Mesenchymal stem cell of Wharton's jelly (primary cell): Measurements from ENCODE around the genes FEZF1 and SLC13A1.

- CAGE, long polyA plus RNA, result no peak
These were observed 239.9 kb upstream of the KCND2 start for GRCh38 chr7:120033122-120033427.

DNA sequence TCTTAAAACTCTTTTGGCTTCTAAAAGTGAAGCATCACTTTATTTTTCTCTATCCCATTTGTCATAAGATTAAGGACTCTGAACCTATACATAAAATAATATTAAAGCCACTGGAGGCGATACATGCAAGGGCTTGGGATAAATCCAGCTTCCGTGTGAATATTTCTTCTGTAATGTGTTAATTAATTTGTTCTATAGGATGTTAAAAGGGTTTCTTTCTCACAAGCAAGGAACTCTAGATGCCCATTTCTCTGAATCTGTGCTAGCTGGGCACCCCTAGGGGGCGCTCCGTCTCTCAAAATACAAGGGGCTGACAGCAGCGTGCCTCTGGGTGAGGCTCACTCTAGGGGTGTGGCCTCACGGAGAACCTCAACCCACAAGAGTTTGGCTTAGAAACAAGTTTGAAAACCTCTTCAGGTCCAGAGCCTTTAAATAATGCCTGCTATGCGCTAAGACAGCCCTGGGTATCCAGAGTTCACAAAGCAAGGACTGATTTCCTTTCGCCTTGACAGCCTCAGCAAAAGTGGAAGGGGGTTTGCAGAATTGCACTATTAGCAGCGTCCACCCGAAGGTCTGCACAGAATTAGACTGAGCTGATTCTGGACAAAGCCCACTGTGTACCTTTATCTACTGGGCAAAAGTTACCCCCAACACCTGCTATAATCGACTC, 875 bp upstream of the CPED1 start:
- CAGE, long polyA plus RNA, result no peak

DNA sequence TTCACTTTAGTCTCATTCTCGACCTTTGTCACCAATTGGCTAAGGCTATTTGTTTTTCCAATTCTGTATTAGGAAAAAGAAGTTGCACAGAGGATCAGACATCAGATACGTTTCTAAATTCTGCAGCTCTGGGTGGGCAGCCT, 230 bp upstream of the CPED1 start:
- CAGE, long polyA plus RNA, result no peak

GRCh38 chr7:120990211-120990446, 1.6 kb downstream of the CPED1 start:
- CAGE, long polyA plus RNA, result no peak

DNA sequence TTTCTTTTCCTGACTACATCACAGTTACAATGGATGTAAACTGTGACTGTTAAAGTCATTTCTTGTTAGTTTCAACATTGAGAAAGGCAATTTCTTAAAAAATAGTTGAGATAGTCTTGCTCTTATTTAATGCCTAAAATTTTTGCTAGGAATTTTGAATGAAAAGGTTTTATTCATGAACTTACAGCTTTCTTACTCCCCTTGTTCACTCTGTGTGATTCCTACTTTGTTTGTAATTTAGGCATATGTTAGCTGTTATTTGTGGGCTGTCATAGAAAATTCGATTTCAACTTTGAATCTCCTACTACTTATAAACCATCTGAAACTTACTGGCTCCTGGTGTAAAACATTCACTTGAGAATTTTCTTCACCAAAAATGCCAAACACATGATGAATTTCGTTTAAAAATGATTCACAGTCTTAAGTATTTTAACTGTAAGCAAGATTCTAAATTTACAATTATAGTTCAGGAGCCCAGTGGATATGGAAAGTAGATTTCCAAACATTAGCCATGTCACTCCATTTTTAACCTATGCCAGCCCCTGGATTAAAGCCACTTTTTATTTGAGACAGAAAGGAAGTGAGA, 3.0 kb downstream of the CPED1 start:
- CAGE, long polyA plus RNA, result no peak

- CAGE, long polyA plus RNA, result no peak
These were observed 68.7 kb upstream of the WNT16 start for GRCh38 chr7:121259987-121260672.

GRCh38 chr7:121394252-121395258, 1.6 kb downstream of the FAM3C start:
- CAGE, long polyA plus RNA, result no peak

DNA sequence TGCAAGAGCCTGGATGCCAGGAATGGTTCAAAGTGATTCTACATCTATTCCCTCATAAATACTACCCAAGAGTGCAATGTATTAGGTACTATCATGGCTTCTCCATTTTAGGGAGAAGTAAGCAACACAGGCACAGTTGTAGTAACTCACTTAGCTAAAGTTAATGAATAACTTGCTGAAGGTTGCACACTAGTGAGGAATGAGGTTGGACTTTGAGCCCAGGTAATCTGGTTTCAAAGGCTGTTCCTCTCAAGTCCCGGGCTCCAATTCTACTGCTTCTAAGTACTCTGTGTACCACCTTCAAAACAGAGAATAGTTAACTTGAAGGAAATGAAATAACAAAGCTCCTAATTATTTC, 158.4 kb upstream of the PTPRZ1 start:
- CAGE, long polyA plus RNA, result no peak

DNA sequence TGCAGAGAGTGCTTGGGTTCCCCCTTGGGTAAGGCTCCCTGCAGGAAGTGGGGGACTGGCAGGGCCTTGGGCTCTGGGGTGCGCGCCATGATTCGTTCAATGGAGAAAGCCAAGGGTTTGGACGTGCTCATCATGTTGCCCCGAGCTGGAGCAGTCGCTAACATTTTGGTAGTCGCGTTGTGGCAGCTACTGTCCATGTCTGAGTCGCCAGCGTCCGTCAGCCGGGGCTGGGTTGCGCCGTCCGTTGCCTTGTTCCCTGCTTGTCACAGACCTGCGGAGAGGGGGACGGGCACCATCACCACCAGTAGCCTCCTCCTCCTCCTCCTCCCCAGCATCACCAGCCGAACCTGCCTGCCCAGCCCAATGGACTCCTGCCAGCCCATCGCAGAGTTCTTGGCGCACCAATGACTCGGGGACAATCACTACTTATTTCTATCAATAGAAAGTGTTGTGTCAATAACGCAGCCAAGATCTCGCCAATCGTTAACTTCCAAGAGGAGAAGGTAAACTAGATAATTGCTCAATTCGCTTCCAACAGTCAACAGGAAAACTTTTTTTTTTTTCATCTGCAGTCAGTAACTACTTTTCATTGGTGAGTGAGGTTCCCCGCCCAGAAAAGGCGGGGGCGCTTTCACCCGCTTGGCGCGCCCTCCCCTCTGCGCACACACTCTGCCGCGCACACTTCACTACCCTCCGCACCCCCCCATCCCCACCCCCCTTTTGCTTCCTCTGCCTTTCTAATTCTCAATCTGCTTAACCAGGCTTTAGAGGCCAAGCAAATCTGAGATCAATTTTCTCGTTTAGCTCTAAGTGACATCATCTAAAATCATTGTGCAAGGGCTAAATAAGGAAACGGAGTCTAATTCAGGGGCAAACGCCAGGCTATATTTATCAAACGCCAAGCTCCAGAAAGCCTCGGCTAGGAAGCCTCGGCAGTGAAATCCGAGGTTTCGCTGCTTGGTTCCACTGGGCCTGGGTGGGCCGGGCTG, at the start of gene FEZF1:
FEZF1 (minus strand) TSS at position 510 of the 989 bp plus-strand sequence.
- CAGE, long polyA plus RNA, result no peak

GRCh38 chr7:122307154-122307531, 2.6 kb upstream of the FEZF1 start:
- CAGE, long polyA plus RNA, result no peak

DNA sequence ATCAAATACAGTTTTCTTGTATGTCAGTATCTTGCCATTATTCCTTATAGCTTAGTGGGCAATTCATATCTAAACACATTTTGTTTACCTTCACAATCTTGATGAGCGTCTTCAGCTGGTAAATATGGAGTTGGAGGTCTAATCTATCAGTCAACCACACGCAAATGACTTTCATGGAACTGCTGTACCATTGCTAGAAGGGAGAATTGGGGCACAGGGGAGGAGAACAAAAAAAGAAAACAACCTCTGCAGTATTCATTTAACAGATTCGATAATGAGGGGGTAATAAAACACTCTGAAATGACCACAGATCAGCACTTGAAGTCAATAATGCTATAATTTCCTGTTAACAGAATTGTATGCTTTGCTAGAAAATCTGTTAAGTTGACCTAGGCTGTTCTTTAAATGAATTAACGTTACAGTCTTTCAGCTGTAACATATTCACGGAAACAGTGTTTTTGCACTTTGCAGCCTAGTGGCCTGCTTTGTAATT, 20.9 kb upstream of the FEZF1 start:
- CAGE, long polyA plus RNA, result no peak

- CAGE, long polyA plus RNA, result no peak
These were observed 83.8 kb downstream of the CADPS2 start for GRCh38 chr7:122802294-122802996.

- CAGE, long polyA plus RNA, result no peak
These were observed 29.7 kb downstream of the CADPS2 start for GRCh38 chr7:122856285-122857159.

DNA sequence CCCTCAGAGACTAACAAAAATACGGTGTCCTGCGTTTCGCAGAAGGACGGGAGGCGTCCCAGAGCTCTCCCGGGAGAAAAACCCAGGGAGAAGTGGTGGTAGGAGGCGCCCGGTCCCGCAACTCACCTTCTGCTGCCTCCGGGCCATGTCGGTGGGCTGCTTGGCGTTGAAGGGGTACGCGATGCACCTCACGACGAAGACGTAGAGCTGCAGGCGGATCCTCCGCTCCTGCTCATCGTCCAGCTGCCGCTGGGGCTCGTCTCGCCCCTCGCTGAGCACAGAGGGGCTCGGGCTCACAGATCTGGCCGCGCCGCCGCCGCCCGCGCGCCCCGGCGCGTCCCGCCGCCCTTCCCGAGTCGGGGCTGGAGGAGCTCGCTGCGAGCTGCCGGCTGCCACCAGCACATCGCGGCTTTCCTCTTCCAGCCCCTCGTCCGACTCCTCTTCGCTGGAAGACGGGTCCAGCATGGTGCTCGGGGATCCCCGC, 345 bp downstream of the CADPS2 start:
- CAGE, long polyA plus RNA, result no peak

GRCh38 chr7:123199628-123200221, at the start of gene SLC13A1:
Gene SLC13A1, minus strand, starts transcription at chr7:123199969.
- CAGE, long polyA plus RNA, result no peak

GRCh38 chr7:123609135-123609830, 7.7 kb downstream of the ASB15 start:
- CAGE, long polyA plus RNA, result no peak

DNA sequence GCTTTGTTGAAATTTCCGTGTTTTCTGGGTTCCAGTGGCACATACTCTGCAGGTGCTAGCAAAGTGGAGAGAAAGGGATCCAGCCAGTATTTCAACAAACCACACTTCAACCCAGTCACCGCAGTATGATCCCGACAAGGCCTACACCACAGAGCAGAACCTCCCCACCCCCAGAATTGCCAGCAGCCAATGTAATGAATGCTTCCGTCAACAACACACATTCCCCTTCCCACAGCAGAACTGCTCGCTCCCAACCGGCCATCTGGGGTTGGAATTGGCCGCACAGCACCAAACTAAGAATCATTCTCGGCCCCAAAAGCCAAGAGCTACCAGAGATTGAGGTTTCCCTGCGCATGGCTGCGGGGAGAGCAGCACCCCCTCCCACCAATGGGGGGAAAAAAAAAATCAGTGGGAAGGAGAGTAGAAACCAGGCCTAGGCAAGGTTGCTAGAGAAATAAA, 1.2 kb downstream of the WASL start:
- CAGE, long polyA plus RNA, result no peak

GRCh38 chr7:127251463-127252670, 874 bp downstream of the GRM8 start:
- CAGE, long polyA plus RNA, result no peak

DNA sequence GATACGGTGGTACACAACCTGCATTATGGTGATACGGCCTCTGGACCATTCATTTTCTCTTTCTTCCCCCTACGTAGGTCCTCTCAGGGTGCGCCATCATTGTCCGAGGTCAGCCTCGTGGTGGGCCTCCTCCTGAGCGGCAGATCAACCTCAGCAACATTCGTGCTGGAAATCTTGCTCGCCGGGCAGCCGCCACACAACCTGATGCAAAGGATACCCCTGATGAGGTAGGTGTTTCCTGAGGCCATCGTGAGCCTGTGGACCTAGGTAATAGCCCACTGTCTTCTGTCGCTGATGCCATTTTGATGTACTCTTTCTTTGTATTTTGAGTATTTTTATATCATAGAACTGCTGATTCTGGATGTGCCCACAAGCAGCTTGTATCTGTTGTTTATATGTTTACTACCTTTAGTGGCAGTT, 34.6 kb downstream of the SND1 start:
- CAGE, long polyA plus RNA, result no peak

- CAGE, long polyA plus RNA, result no peak
These were observed 27.5 kb downstream of the LRRC4 start for GRCh38 chr7:128003602-128004206.